ENCODE measurements around a stretch of chr6.

DNA sequence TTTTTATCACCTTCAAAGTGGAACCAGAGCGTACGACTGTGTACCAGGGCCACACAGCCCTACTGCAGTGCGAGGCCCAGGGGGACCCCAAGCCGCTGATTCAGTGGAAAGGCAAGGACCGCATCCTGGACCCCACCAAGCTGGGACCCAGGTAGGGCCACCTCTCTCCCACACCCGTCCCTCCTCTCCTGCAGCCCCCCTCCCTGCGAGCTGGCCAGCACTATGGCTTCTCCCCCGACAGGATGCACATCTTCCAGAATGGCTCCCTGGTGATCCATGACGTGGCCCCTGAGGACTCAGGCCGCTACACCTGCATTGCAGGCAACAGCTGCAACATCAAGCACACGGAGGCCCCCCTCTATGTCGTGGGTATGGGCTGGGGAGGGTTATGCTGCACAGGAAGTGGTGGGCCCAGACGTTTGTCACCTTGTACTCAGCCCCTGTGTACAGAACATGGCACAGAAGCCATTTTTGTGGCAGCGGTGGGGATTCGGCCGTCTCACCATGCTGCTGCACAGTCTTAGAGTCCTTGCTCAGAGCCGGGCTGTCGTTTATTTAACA, 29.1 kb upstream of the SRF start:
- PRO-cap: no peak

- PRO-cap: no peak
These were observed 27.6 kb upstream of the SRF start for GRCh38 chr6:43143388-43143933.

- PRO-cap: unidirectional peak, plus-strand start at chr6:43246719; bidirectional peak, plus-strand start at chr6:43247036, minus-strand start at chr6:43246979
These were observed 3.3 kb downstream of the TTBK1 start for GRCh38 chr6:43246373-43247170.

DNA sequence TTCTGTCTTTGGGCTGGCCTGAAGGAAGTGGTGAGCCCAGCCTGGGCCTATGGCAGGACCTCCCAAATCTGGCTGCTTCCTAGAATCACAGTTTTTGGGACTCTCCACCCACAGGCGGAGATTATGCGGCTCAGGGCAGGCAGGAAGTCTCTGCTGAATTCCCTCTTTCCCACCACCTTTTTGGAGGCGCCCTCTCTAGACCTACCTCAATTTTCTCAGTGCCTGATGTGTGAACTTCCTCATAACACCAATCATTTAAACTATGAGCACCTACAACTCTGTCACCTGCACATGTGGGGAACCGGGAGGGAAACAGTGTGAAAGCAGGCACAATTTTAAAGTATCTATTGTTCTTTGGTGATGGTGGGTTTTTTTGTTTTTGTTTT, 24.0 kb downstream of the TTBK1 start:
- PRO-cap: no peak

GRCh38 chr6:43269168-43269808, 26.0 kb downstream of the TTBK1 start:
- PRO-cap: bidirectional peak, plus-strand start at chr6:43269559, minus-strand start at chr6:43269432

DNA sequence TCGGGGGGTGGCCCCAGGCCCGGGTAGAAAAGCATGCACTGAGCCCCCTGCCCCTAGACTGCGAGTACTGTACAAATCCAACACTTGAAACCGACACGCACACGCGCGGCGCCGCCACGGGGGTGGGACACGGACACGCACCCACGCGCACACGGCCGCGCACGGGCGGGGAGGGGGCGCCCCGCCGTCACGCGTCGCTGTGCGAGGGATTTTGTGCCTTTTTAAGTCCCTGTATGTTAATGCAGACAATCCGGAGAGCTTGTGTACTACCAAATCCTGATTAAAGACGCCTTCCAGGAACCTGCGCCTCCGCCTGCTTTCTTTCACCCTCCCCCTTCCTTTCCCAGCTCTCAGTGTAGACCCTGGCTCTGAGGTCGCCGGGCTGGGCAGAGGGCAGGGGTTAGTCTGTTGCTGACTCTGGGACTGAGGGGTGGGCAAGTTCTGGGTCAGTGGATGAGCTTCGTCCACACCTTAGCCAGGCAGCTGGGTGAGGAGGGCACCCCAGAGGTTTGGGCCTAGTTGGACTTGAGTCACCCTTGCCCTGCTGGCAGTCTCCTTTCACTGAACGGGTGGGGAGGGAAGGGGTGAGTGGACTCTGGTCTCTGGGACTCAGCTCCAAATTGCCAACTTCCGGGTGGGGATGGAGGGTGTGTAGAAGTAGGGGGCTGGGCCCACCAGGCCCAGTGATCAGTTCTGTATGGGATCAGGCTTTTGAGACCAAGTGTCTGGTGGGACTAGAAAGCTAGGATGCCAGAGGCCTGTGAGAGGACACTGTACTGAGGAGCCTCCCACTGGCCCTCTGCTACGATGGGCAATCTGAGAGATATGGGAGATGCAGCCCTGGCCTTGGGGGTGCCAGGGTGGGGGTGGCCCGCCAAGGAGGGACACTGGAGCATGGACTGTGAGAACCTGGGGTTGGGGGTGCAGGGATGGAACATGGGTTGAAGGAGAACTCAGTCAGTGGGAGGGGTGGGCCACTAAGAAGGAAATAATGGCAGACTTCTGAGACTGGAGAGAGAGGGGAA, 21.4 kb upstream of the SLC22A7 start:
- PRO-cap: no peak

DNA sequence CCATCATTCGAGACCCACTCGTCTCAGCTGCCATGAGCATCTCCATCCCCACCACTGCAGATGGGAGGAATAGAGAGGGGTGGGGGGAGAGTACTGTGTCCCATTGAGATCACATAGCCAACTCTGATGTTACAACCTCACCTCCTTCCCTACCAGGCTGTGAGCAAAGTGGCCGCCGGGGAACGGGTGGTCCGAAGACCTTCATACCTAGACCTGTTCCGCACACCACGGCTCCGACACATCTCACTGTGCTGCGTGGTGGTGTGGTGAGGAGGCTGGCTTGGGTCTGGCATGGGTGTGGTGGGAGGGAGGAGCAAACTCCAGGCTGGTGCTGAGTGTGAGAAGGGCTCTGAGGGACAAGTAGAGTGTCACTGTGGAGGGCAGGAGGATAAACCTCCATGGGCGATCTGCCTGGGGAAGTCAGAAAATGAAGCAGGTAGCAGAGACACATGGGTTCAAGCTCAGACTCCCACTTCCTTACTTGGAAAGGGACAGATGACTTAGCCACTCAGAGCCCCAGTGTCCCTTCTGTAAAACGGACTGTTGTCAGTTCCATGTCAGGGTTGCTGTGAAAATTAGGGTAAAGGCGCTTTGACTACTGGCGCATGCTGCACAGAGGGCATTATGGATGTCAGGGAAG, 3.5 kb downstream of the SLC22A7 start:
- PRO-cap: no peak

DNA sequence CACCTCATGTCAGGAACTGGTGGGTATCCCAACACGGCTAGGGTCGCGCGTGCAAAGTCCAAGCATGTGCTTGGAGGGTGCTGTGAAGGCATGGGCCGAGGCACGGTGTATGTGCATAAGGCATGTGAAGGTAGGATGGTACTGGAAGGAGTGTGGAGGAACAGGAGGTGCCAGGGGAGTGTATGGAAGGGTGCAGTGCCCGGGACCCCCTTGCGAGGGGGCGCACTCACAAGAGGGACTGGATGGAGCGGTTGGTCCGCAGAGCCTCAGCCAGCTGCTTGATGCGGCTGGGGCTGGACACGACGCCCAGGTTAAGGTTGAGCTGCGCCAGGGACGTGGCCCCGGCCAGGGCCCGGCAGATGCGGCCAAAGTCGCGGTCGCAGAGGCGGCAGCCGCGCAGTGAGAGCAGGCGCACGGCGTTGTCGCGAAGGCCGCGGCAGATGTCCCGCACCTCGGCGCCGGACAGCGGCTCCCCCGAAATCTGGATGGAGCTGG, 815 bp downstream of the LRRC73 start:
- PRO-cap: no peak

- PRO-cap: no peak
These were observed 4.4 kb downstream of the GTPBP2 start for GRCh38 chr6:43624336-43625360.

DNA sequence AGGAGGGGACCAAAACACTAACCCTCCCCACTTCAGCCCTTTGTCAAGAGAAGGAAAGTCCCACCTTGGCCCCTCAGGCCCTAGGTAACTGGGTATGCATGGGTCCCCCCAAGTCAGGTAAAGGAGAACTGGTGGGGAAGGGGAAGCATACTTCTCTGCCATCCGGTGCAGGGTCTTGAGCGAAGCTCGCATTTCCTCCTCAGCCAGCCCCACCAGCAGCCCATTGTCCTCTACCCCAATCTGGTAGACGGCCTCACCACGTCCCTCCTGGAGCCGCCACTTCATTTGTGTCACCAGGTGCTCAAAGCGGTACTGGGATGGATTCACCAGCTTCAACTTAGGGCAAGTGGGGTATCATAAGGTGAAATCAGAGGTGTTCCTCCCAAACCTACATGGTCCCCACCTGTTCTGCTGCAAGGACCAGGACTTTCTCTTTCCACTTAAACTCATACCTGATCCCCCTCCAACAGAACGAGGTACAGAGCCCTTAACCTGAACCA, 2.9 kb downstream of the GTPBP2 start:
- PRO-cap: no peak

GRCh38 chr6:43741722-43742293, 28.2 kb upstream of the VEGFA start:
- PRO-cap: unidirectional peak, plus-strand start at chr6:43742169

GRCh38 chr6:43769067-43769571, 892 bp upstream of the VEGFA start:
- PRO-cap: no peak

GRCh38 chr6:43796675-43797800, 27.0 kb downstream of the VEGFA start:
- PRO-cap: no peak

DNA sequence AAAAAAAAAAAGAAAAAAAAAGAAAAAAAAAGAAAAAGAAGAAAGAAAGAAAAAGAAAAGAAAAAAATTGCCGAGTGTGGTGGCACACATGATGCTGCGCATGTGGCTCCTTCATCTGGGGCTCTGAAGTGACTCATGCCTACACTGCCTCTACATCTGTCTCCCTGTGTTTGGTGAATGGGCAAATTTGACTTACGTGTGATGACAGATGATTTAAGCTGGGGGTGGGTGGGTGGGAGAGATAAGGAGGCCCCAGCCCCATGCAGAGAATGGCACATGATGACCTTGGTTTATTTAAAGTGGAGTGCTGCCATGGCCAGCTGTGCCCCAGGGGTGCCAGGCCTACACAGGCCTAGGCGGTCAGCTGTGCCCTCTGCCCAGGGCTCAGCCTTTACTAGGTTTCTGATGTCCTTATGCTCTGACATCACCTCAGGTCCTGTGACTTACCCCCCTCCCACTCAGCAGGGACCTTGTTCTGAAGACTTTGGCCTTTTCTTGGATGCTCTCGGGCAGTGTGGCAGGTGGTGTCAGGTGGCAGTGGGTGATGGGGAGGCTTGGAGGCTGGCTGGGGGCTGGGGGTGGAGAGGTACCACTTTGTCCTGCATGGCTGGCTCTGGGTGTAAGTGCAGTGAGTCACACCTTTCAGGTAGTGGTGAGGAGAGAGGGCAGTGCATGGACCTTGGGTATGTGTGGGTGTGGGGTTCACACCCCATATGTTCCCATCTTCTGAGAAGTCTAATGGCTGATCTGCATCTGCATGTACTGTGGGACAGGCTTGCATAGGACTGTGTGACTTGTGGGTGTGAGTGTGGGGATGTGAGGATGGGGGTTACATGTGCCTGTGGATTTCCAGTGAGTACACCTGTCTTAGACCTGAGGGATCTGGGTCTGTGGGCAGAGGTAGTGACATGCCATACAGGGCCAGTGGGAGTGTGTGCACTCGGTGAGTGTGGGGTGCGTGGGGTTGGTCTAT, 41.3 kb downstream of the VEGFA start:
- PRO-cap: no peak

DNA sequence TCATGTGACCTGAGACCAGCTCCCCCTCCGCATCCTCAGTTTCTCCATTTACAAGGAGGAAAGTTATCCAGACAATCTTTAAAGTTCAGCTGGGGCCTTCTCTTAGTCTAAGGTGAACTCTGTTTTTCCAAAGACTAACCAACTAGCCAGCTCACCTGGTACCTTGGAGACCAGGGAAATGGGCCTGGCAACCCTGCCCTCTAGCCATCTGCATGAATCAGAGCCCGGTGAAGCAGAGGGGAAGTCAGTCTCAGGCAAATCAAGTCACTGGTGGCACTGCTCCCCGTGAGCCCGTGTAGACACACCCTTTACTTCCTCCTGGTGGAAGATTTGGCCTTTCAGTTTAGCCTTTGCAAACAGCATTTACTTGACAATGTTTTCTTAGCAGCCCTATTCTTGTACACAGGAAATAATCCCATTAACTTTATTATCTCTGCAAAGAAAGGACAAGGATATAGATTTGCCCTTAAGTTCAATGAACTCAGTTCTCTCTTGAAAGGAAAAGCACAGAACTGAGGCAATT, 157.7 kb downstream of the VEGFA start:
- PRO-cap: no peak

GRCh38 chr6:44042834-44043422, 84.3 kb downstream of the MRPL14 start:
- PRO-cap: no peak

- PRO-cap: no peak
These were observed 40.2 kb downstream of the MRPL14 start for GRCh38 chr6:44086972-44087474.

DNA sequence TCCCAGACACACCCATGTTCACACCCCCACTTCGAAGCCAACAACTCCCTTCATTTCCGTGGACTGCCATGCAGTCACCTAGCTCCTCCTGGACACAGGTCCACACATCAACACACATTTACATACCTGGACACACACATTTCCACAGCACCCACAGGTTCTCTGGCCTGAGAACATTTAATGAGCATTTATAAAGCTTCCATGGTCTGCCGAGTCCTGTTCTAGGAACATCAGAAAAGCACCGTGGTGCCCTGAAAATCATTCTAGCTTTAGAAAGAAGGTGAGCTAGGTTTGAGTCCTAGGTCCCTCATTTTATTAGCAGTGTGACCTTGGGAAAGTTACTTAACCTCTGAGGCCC, 5.3 kb downstream of the TMEM63B start:
- PRO-cap: no peak

DNA sequence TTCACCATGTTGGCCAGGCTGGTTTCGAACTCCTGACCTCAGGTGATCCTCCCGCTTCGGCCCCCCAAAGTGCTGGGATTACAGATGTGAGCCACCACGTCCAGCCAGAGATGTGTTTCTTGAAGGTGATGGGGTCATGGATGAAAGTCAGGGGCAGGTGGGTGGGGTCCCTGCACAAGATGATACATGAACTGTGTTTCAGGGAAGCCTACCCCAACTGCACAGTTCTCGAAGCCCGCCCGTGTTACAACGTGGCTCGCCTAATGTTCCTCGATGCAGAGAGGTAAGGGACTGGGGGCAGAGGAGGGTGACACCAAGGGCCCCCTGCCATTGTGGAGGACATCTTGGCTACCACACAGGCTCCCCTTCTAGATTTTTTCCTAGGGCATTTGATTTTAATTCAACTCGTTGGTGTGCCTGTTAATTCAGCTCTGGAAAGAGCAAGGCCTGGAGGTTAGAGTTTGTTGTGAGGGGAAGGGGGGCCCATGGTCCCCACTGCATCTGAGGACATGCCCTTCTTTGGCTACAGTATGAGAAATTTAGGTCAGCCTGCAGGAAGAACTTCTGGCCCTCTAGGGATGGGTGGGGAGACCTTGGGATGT, 11.9 kb upstream of the CAPN11 start:
- PRO-cap: no peak

GRCh38 chr6:44148489-44149484, 9.8 kb upstream of the CAPN11 start:
- PRO-cap: no peak